ENCODE measurements around the genes LOXHD1, PIAS2 and ZBTB7C.

DNA sequence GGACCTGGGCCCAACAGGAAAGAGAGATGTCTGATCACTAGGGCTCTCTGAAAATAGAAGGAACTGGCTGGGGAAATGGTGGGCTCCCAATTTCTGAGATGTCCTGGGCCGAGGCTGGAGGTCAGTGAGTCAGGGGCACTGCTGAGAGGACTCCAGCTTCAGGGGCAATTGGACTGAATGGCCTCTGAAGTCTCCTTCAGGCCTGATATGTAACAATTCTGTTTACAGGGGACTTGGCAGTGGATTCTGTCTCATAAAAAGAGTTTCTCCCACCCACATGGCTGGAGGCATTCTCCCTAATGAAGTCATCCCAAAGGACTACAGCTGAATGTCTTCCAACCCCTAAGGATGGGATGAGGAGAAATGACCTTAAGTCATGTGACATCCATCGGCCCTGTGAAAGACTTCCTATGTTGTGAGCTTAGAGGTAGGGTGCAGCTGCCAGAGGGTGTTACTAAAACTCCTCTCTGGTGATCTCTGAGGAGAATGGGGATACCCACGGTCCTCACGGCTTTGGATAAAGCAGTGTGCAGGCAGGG, 27.1 kb upstream of the SLC14A2 start:
- PRO-cap: no peak
- RAMPAGE, long total RNA, 4 experiments: no peak in any of the 4 experiments

DNA sequence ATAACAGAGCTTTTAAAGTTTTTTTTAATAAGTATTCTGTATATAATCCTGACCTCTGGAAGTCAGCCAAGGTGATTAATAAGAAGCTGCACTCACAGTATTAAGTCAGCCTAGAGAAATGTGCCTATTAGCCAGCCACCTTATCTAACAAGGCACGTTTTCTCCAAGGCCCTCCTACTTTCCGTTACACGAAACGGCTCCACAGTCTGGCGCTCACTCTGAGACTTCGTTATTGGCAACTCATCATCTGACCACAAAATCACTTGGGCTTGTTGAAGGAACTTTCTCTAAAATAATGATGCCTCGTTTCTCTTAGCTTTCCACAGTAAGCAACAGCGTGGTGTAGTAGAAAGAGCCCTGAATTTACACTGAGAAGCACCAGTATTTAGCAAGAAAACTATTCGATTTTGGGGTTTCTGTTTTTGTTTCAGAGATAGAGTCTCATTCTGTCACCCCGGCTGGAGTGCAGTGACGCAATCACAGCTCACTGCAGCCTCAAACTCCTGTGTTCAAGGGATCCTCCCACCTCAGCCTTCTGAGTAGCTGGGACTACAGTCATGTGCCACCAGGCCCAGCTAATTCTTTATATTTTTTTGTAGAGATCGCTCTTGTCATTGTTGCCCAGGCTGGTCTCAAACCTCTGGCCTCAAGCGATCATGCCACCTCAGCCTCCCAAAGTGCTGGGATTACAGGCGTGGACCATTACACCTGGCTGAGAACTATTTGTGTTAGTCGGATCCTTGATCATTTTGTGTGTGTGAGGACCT, 53.5 kb upstream of the SLC14A1 start:
- PRO-cap: no peak
- RAMPAGE, long total RNA, 4 experiments: no peak in any of the 4 experiments

GRCh38 chr18:45802864-45803157, 22.7 kb upstream of the SIGLEC15 start:
- PRO-cap: no peak
- RAMPAGE, long total RNA, 4 experiments: no peak in any of the 4 experiments

- PRO-cap: unidirectional peak, plus-strand start at chr18:46069003
- RAMPAGE, long total RNA, 4 experiments: no peak in any of the 4 experiments
These were observed 3.3 kb downstream of the PSTPIP2 start for GRCh38 chr18:46068583-46069289.

DNA sequence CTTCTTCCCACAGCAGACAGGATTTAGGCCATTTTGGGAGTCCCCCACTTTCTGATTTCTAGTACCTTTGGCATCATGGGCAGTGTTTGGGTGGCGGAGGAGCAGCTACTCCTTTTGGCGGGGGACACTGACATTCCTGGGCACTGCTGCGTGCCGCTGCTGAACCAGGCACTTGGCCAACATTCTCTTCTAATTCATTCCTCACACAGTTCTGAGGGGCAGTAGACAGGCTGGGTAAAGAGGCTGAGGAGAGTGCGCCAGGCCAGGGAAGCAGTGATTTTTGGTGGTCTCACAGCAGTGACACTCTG, 53.0 kb downstream of the RNF165 start:
- PRO-cap: no peak
- RAMPAGE, long total RNA, 4 experiments: no peak in any of the 4 experiments

DNA sequence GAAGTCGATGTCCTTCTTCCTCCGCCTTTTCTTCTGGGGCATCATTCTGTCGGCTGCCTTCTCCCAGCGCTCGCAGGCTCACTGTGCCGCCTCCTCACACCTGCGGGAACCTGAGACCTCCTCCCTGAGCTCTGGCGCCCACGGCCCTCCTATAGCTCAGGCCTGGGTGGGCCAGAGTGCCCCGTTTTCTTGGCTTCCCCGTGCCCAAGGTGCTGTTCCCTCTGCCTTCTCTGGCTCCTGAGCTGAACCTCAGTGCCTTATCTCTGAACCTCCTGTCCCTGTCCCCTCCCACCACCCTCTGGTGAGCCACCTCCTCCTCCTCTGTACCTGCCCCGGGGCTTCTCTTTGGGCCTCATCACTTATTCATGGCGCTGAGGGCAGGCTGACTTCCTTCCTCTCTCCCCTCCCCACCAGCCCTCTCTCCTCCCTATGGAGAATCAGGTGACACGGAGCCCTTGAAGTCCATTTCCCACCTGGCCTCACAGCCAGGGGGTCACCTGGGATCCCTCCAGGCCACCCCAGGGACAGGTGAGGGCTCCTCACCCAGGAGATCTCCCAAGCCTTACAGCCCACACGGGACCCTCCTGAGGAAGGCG, at the start of gene LOXHD1:
TSS of gene LOXHD1 (minus strand) at position 232 of the 596 bp plus-strand sequence.
- PRO-cap: no peak
- RAMPAGE, long total RNA, 4 experiments: no peak in any of the 4 experiments

DNA sequence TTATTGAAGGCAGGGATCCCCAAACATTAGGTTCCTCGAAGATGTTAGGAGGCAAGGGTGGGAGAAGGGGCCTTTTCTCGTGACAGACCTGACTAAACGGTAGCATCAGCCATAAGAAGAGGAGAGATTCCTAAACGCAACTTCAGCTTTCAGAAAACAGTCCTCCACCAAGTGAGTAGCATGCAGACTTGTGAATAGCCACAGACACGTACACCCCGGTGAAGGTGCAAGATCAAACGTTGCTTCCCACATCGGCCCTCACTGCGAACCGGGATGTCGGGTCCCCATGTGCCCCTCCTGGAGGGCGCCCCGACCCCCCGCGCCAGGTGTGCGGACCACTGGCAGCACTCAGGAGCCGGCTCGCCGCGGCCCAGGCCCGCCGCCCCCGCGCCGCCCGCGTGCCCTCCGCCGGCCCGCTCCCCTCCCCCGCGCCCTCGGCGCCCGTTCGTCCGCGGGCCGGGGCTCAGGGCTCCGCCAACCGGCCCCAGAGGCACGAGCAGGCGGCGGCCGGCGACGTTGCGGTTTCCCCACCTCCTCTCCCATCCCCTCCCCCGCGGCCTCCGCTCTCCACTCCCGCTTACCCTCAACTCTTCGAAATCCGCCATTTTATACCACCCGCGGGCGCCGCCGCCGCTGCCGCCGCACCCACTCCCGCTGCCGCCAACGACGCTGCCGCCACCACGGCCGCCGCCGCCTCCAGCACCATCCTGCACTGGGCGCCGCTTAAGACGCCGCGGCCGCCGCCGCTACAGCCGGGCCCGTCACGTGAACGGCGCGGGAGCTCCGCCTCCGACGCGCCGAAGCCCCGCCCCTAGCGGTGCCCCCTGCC, at the start of gene PIAS2:
TSS of gene PIAS2 (minus strand) at position 767 of the 829 bp plus-strand sequence.
- PRO-cap: unidirectional peak, plus-strand start at position 181 of the sequence; bidirectional peak, plus-strand start at position 493 of the sequence, minus-strand start at position 431 of the sequence; bidirectional peak, plus-strand start outside the sequence, minus-strand start at position 698 of the sequence
- RAMPAGE, long total RNA, 4 experiments: no peak in any of the 4 experiments

GRCh38 chr18:46946354-46947503, 29.3 kb downstream of the KATNAL2 start:
- PRO-cap: no peak
- RAMPAGE, long total RNA, 4 experiments: no peak in any of the 4 experiments

GRCh38 chr18:47149167-47149836, 998 bp downstream of the HDHD2 start:
- PRO-cap: no peak
- RAMPAGE, long total RNA, 4 experiments: no peak in any of the 4 experiments

GRCh38 chr18:47423080-47423502, 171.6 kb upstream of the SKOR2 start:
- PRO-cap: unidirectional peak, plus-strand start at chr18:47423360
- RAMPAGE, long total RNA, 4 experiments: no peak in any of the 4 experiments

DNA sequence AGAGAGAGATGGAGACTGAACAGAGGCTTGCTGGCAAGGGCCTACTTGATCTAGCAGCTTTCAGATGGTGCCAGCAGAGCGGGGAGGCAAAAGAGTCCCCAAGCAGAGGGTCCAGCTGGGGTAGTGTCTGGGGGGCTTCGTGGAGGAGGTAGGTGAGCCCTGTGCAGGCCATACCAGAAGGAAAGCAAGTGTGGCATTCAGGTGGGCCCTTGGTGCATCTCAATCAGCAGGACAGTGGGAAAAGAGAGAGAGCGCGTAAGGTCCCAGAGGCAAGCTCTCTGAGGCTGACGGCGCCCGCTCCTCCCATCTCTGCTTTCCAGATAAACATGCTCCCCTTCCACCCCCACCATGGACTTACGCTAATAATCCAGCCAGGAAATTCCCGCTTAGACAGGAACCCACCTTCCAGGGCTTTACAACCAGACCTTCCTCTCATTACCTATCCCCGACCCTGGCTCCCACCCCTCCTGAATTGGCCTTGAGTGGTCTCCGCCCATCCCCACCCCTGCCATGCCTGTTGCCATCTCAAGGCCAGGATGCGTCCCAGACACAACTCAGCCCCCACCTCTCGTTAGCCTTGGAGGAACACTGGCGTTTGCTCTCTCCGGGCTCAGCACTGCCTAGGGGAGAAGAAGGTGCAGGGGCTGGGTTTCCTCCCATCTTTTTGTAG, 131.2 kb downstream of the SMAD2 start:
- PRO-cap: no peak
- RAMPAGE, long total RNA, 4 experiments: no peak in any of the 4 experiments

GRCh38 chr18:47825442-47825858, 105.0 kb downstream of the SMAD2 start:
- PRO-cap: no peak
- RAMPAGE, long total RNA, 4 experiments: no peak in any of the 4 experiments

GRCh38 chr18:48002959-48003355, 72.5 kb upstream of the SMAD2 start:
- PRO-cap: no peak
- RAMPAGE, long total RNA, 4 experiments: no peak in any of the 4 experiments

DNA sequence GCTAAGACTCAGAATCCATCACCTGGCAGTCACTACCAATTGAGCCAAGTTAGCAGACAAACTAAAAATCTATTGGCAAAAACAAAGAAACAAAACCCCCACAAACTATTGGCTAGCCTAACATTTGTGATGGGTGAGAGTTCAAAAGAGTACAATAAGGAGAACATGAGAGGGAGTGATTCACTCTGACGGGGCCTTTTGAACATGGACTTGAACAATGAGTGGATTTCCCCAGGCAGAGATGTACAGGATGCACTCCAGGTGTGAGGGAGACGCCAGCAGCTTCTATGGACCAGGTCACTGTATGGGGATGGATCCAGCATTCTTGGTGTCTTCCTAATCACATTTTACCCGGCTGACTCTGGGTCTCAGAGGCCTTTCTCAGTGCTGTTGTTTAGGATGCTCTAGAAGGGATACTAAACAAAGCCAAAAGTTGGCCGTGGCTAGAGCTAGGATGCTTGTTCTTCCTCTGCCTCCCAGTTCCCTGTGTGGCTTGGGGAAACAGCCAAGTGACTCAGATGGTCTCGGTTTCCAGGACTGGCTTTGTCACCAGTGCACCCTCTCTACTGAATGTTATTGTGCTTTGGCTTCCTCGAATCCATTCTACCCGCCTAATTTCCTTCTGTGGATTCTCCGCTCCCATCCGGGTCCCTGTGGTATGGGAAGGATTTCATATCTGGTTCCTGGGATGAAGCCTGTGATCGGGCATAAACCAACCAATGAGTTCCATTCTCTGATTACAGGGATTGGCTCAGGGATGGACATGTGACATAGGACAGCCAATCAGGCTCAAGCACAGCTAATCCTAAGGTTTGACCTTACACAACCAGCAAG, 167.7 kb upstream of the SMAD2 start:
- PRO-cap: unidirectional peak, plus-strand start at position 238 of the sequence
- RAMPAGE, long total RNA, 4 experiments: no peak in any of the 4 experiments

DNA sequence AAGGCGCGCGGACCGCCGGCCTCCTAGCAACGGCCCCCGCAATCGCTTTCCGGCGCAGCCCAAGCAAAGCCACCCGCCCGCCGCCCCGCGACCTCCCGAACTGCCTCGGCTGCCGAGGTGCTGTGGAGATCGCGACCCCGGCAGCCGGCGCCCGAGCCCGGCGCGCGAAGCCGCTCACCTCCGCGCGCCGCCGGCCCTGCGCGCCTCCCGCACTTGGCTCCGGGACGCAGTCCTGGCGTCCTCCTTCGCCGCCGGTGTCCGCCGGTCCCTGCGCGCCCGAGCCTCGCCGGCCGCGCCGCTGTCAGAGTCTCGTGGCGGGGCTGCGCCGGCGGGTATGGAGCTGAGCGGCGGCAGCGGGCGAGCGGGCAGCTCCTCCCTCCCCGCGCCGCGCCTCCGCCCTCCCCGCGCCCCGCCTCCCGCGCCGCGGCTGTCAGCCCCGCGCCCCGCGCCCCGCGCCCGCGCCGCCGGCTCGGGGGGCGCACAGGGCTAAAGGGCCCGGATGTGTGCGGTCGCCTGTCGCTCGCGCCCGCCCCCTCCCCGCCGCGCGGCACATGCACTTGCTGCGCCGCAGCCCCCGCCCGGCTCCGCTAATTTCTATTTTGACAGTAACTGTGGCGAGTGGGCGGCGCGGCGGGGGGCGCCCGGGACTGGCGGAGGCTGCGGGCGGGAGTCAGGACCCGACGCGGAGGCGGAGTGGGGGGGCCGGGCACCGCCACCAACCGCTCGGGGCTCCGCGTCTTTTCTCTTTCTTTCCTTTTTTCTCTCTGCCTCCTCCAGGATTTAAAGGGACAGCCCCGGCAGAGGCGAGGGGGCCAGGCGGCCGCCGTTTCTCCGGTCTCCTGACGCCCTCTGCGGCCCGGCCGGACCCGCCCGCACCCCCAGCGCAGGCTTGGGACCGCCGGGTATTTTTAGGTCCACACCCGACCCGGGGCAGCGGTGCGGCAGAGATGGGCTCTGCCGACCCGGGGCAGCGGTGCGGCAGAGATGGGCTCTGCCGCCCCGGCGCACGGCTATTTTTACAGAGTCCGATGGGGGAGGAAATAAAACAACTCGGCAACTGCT, at the start of gene ZBTB7C:
TSS of gene ZBTB7C (minus strand) at position 336 of the 1,062 bp plus-strand sequence.
- PRO-cap: unidirectional peak, minus-strand start at position 102 of the sequence; bidirectional peak, plus-strand start at position 481 of the sequence, minus-strand start at position 336 of the sequence; bidirectional peak, plus-strand start at position 917 of the sequence, minus-strand start at position 745 of the sequence
- RAMPAGE, long total RNA, 4 experiments: no peak in any of the 4 experiments

DNA sequence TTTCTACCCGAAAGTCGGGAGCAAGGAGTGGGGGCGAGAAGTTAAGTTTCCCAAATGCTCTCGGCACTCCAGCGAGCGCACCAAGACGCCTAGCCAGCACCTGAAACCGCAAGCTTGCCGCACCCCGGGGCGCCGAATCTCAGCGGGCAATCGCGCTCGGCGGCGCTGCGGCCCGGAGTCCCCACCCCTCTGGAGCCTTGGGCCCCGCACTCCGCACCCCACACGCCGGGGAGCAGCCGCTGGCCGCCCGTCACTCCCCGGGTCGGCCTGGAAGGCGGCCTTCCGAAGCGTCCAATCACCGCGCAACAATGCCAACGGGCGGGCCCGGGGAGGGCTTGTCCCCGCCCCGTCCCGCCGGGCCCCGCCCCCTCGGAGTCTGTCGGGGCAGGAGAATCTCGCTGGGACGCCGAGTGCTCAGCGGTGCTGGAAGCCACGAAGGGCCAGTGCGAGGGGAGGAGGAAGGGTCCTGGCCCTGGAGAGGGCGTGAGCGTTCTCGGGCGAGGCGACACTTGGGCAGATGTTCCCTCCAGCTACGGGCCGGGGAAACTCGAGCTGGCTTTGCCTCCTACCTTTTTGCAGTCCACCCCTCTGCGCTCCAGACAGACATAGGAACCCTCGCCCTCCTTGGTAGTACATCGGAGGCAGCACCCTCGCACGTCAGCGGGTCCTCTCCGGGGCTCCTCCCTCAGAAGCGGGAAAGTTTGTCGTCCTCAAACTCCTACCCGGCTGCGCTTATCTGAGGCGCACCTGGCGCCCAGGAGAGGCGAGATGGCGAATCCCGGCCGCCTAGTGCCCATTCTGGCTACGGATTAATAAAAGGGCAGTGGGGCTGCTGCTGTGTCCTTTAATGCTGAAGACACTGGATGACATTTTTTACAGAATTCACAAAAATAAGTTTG, 1.2 kb upstream of the ZBTB7C start:
- PRO-cap: bidirectional peak, plus-strand start at position 409 of the sequence, minus-strand start at position 191 of the sequence; bidirectional peak, plus-strand start at position 735 of the sequence, minus-strand start at position 626 of the sequence
- RAMPAGE, long total RNA, 4 experiments: no peak in any of the 4 experiments

- PRO-cap: no peak
- RAMPAGE, long total RNA, 4 experiments: no peak in any of the 4 experiments
These were observed 41.9 kb downstream of the CTIF start for GRCh38 chr18:48580632-48581248.

- PRO-cap: no peak
- RAMPAGE, long total RNA, 4 experiments: no peak in any of the 4 experiments
These were observed 118.6 kb downstream of the CTIF start for GRCh38 chr18:48657297-48657954.

DNA sequence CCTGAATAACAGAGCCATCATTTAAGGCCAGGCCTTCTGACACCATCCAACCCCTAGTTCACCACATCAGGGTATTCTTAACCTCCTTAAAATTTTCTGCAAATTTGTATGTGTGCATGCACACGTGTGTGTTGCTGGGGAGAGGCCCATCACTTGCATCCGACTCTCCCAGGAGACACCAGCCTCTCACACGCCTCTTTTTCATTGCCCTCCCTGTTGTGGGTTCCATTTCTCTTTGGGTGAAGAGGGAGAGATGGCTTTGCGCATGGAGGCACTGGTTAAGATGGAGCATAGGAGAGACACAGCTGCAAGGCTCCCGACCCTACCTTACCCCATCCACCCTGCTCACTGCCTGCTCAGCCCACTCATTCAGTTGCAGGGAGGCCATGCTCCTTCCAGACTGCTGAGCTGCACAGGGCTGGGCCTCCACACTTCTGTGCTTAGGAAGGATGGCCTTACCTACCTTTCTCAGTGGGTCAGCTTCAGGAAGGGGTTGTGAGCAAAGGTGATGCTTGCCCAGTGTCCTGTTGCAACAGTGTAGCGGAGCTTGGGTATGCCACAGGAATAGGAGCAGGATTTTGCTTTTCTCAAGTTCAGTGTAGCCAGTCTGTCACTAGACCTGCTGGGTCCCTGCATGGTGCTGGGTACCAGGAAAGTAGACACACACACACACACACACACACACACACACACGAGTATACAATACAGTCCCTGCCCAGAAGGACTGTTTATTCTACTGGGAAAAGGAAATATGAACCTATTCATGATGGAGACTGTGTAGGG, 127.8 kb downstream of the CTIF start:
- PRO-cap: no peak
- RAMPAGE, long total RNA, 4 experiments: no peak in any of the 4 experiments

DNA sequence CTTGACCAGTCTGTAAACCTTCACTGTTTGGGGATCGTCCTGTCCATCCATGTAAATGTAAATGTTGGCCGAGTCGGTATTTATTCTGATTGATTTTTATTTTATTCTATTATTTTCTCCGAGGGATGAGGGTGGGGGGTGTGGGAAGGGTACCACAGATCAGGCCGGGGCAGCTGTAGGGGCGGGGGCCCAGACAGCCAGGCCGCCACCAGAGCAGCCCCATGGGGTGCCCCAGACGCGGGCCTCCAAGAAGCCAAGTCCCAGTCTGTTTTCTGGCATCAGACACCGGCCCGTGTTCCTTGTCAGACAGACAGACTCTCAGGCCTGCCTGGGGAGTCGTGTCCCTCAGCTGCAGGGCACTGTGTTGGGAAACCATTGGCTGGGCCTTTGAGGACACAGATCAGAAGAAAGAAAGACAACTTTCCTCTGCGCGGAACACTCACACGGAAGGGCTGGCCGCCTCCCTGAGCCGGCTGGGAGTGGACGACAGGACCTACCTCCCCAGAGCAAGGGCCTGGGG, 88.1 kb downstream of the SMAD7 start:
- PRO-cap: no peak
- RAMPAGE, long total RNA, 4 experiments: no peak in any of the 4 experiments